ENCODE measurements around a stretch of chrX.

DNA sequence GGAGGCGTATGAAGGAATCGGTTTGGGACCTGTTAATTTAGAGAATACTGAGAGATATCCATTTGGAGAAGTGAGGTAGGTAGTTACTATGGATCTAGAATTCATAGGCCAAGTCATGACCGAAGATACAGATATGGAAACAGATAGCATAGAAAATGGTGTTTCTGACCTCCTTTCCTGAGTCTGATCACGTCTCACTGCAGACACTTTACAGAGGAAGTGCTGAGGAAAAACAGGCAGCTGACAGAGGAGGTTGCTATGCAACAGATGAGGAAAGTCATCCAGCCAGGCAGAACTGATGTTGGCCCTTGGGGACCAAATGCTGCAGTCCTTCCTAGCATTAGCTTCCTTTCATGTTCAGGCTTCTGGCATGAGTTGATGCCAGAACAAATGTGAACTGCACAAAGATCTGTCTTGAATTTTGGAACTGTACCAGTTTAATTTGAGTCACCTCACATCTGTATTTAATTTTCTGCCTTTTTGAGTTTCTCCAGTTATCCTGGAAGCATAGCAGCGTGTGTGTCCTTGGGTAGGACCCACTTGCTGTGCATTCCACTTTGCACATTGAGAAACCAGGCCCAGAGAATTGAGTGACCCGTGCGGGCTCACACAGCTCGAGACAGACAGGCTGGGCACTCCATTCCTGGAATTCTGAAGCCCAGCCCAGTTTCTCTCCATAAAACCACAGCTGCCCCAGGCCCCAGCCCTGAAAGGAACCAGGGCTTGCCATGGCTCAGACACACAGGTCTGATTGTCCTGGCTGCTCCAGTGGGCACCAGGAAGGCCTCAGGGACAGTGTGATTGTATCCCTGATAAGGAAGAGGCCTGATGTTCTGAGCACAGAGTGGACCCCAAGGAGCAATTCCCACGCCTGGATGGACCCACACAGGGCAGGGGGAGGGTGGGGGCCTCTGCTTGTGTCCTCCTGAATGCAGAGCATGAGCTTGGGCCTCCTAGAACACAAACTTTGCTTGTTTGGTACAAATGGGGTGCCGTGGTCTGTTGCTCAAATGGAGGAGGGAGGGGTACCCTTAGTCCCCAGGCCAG is 1.4 kb upstream of the MAGED1 start:
CAGE:
- cytosol, long polyA minus RNA, result no peak
- cytosol, long polyA plus RNA, result no peak
- long polyA plus RNA, result no peak
- nucleus, long polyA minus RNA, result no peak
- nucleus, long polyA plus RNA, result no peak

DNA sequence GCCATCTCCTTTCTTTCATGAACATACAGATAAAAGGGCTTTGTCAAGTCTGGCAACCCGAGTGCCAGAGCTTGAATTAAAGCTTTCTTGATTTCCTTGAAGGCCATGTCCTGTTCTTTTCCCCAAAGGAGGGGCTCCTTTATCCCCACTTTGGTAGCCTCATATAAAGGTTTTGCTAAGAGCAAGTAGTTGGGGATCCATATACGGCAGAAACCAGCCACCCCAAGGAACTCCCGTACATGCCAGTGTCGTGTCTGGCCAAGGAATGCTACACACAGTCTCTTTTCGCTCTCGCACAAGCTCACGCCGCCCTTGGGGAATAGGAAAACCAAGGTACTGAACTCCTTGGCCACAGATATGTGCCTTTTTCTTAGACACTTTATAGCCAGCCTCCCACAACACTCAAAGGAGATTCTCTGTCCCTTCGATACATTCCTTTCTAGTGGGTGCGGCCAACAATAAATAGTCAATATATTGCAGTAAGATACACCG is 57.5 kb upstream of the XAGE1B start:
CAGE:
- cytosol, long polyA minus RNA, result no peak
- cytosol, long polyA plus RNA, result no peak
- long polyA plus RNA, result no peak
- nucleus, long polyA minus RNA, result no peak
- nucleus, long polyA plus RNA, result no peak

DNA sequence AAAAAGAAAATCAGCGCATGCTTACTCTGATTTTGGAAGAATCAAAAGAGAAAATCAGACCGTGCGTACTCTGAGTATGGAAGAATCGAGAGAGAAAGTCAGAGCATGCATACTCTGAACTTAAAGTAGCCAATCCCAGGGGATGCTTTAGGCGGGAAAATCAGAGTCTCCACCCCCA is 118 bp downstream of the SSX7 start:
CAGE:
- cytosol, long polyA minus RNA, result no peak
- cytosol, long polyA plus RNA, result no peak
- long polyA plus RNA, result no peak
- nucleus, long polyA minus RNA, result no peak
- nucleus, long polyA plus RNA, result no peak

CAGE:
- cytosol, long polyA minus RNA, result no peak
- cytosol, long polyA plus RNA, result no peak
- long polyA plus RNA, result no peak
- nucleus, long polyA minus RNA, result no peak
- nucleus, long polyA plus RNA, result no peak
Measured at GRCh38 chrX:52995116-52996274, 37.2 kb upstream of the FAM156A start.

GRCh38 chrX:53082469-53083344 is 540 bp downstream of the TSPYL2 start:
CAGE:
- cytosol, long polyA minus RNA, result no peak
- cytosol, long polyA plus RNA, result no peak
- long polyA plus RNA, result no peak
- nucleus, long polyA minus RNA, result no peak
- nucleus, long polyA plus RNA, result no peak

DNA sequence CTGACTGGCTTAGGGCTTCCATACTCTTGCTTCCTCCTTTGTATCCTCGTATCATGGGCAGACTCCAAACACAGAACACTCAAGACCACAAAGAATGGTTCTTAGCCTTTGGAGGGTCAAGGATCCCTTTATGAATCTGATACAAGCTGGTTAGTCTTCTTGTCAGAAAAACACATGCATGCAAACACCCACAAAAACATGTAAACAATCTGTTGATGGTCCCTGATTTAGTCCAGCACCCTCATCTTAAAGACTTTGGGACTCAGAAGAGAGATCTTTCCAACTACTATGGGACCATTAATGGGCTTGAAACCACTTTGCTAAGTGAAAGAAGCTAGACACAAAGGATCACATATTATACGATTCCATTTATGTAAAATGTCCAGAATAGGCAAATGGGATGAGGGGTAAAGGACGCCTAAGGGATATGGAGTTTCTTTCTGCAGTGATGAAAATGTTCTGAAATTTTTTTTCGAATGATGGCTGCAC is 34.0 kb downstream of the KDM5C start:
CAGE:
- cytosol, long polyA minus RNA, result no peak
- cytosol, long polyA plus RNA, result no peak
- long polyA plus RNA, result no peak
- nucleus, long polyA minus RNA, result no peak
- nucleus, long polyA plus RNA, result no peak

DNA sequence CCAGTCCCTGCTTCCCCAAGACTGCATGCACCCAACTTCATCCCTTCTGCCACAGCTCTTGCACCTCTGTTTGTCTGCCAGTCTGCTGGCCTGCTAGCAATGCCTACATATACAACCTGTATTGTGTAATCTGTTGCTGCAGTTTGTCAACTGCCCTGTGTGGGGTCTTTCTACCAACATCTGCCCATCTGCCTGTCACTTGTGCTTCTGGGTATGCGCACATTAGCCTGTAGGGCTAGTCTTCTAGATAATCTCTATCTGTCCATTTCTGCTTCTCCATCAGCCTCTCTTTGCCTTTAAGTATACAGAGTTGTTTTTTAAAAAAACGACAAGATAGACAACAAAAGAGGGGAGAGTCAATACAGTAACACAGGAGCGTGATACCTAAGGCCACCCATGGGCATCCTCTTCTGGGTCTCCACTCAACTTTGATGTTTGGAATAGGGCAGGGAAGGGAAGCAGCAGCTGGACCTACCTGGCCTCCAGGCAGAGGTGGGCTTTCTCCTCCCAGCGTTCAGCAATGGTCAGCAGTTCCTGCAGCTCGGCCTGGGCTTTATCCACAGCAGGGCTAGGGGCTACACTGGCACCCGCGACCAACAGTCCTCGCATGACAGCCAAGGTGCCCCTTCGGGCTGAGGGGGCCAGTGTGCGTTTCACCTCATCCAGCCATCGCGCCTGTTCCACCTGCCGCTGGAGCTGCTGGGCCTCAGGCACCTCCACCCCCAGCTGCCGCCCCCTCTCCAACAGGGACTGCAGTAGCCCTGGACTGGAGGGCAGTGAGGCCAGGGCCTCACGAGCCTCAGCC is 28.6 kb downstream of the KDM5C start:
CAGE:
- cytosol, long polyA minus RNA, result no peak
- cytosol, long polyA plus RNA, result no peak
- long polyA plus RNA, result no peak
- nucleus, long polyA minus RNA, result no peak
- nucleus, long polyA plus RNA, result no peak

CAGE:
- cytosol, long polyA minus RNA, result no peak
- cytosol, long polyA plus RNA, result no peak
- long polyA plus RNA, result no peak
- nucleus, long polyA minus RNA, result start-site peak on the minus strand at chrX:53396134-53396377, 34 reads
- nucleus, long polyA plus RNA, result no peak
Measured at GRCh38 chrX:53395848-53396716, 26.4 kb downstream of the SMC1A start.

DNA sequence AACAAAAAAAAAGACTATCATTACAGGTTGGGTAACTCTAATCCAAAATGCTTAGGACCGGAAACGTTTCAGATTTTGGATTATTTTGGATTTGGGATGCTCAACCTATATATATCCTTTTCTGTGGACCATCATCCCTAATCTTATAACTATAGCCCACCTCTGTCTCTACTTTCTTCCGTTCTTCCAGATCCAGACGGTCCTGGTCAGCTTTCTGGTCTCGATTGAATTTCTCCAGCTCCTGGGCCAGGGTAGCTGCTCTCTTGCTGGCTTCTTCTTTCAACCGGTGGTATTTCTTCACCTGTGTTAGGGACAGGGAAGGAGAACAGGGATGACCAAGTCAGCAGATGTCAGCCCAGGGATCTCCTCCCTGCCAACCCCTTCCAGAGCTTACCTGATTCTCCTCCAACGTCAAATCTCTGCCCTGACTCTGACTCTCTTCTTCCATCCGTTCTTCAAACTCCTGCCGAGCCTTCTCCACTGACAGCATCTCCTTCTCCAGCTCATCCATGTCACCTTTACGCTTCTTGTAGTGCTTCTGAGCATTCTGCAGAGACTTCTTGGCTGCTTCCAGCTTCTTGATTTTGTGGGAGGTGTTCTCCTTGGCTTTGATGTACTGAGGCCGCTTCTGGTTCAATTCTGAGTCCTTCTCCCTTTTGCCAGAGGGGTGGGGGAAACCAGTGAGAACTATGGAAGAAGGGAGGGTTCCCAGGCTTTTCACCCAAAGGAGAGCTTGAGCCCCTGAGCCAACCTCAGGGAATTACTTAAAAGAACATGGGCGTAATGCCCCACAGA is 10.7 kb downstream of the SMC1A start:
CAGE:
- cytosol, long polyA minus RNA, result start-site peak on the minus strand centred at position 565 of the sequence, 73 bp wide, 19 reads
- cytosol, long polyA plus RNA, result no peak
- long polyA plus RNA, result no peak
- nucleus, long polyA minus RNA, result start-site peak on the minus strand centred at position 237 of the sequence, 66 bp wide, 20 reads; start-site peak on the plus strand centred at position 480 of the sequence, 21 bp wide, 8 reads; start-site peak on the minus strand centred at position 562 of the sequence, 103 bp wide, 106 reads; start-site peak on the plus strand centred at position 620 of the sequence, 59 bp wide, 14 reads
- nucleus, long polyA plus RNA, result no peak

GRCh38 chrX:53433663-53434040 is 518 bp downstream of the HSD17B10 start:
CAGE:
- cytosol, long polyA minus RNA, result no peak
- cytosol, long polyA plus RNA, result no peak
- long polyA plus RNA, result no peak
- nucleus, long polyA minus RNA, result no peak
- nucleus, long polyA plus RNA, result no peak

DNA sequence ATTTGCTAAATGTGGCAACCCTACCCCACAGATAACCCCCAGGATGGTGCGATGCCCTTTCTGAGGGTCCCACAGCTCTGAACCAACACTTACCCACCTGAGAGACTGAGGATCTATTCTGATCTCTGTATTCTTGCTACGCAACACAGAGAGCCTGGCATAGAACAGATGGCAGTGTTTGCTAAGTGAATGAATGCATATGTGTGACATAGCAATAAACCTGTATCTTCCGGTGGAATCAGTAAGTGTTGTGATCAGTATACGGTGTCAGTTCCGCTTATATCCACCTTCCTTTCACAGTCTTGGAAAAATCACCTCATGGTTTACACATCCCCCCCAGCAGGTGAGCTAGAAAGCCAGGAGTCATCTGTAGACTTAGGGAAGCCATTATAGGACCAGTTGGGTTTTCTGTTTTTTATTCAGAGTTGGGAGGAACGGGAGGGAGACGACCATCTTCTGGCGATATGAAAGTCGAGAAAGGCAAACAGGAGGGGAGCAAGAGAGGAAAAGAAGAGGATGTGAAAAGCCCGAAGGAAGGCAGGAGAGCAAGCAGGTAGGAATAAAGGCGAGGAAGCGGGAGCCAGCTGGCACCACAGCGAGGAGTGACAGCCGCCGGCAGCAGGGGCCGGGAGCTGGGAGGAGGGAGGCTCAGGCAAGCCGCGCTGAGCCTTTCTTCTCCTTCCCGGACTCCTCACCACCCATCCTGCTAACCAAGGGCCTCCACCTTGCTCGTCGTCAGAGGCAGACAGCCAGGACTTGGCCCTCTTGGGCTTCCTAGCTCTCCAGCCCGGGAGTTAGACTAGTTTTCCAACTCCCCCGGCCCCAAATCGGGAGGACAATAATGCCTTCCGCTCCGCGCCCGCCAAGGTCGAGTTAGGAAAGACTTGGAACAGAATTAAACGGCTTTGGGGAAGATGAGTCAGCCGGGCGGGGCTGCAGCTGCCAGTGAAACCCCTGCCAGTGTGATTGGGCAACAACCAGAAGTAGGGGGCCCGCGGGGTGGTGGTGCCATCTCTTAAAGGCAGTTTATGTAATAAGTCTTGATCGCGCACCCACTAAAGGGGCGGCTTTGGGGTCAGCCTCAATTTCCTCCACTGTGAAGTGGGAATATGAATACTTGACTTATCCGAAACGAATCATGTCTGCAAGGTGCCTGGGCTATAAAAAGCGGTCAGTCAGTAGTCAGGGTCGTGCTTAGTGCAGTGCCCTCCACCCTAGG is 6.3 kb upstream of the HSD17B10 start:
CAGE:
- cytosol, long polyA minus RNA, result no peak
- cytosol, long polyA plus RNA, result no peak
- long polyA plus RNA, result no peak
- nucleus, long polyA minus RNA, result no peak
- nucleus, long polyA plus RNA, result no peak

DNA sequence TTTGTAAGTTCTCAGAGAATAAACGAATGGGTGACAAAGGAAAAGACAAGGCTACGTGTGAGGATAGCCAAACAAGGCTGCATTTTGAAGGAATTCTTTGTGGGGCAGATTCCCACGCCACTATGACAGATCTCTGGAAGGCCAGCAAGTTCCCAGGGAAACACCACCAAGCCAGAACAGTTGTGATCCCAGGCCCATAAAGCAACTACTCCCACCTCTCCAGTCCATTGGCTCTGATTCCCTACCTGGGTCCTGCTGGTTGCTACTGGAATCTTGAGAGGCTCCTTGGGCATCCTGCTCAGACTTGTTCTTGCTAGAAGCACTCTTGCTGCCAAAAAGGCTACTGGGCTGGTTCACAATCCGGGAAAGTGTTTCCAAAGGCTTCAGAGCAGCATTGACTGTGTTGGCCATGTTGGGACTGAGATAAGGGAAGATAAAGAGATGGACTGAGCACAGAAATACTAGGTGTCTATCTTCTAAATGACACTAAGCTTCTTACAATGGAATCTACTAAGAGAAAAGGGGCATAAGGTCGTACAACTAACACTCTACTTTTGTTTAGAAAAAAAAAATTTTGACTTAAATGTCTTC is 121.6 kb downstream of the HUWE1 start:
CAGE:
- cytosol, long polyA minus RNA, result no peak
- cytosol, long polyA plus RNA, result no peak
- long polyA plus RNA, result no peak
- nucleus, long polyA minus RNA, result no peak
- nucleus, long polyA plus RNA, result no peak

GRCh38 chrX:53592198-53592876 is 94.2 kb downstream of the HUWE1 start:
CAGE:
- cytosol, long polyA minus RNA, result no peak
- cytosol, long polyA plus RNA, result no peak
- long polyA plus RNA, result no peak
- nucleus, long polyA minus RNA, result no peak
- nucleus, long polyA plus RNA, result no peak

CAGE:
- cytosol, long polyA minus RNA, result no peak
- cytosol, long polyA plus RNA, result no peak
- long polyA plus RNA, result no peak
- nucleus, long polyA minus RNA, result no peak
- nucleus, long polyA plus RNA, result no peak
Measured at GRCh38 chrX:53603108-53603673, 83.3 kb downstream of the HUWE1 start.

DNA sequence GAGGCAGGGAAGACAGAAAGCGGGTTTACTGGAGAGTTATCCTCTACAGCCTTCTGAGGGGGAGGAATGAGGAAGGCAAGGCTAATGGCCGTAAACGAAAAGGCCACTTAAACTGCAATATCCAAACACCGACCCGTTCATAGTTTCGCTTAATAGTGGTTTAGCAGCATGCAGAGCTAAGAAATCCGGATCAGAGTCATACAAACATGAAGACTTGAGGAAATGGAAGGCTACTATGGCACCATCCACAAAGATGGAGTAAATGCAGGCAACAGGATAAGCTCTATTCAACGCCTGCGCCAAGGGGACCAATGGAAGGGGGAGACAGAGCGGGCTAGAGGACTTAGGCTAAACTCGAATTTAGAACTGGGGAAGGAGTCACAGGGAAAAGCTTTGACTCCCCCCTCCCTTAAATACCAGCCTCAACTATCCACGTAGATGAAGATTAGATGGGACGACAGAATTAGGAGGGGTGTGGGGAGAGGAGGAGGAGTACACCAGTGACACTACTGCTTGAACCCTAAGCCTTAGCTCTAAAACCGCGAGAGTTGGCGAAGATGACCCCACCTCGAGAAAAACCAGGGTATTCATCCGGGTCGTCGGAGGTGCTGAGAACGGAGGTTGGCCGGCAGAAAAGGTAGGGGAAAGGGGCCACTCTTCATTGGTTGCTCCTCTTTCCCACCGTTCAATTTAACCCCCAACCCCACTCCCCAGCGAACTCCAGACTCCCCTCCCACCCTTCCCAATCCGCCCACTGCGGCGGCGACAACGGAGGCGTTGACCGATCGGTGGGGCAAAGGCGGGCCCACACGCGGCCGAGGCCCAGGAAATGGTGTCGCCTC is 3.5 kb downstream of the HUWE1 start:
CAGE:
- cytosol, long polyA minus RNA, result no peak
- cytosol, long polyA plus RNA, result no peak
- long polyA plus RNA, result no peak
- nucleus, long polyA minus RNA, result no peak
- nucleus, long polyA plus RNA, result no peak

DNA sequence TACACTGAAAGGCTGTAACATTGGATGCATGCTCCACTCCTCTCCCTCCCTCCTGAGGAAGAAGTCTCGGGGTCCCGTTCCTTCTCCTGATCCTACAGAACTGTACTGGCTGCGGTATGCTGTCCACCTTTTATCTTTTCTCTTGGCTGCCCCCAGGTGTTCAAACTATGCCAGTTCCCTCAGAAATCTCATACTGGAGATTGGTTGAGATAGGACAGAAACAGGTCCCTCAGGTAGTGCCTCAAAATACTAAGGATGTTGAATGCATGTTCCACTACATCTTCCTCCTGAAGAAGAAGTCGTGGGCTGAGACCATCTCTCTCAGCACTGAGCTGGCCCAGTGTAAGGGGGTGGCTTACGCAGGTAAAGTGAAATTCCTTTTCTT is 145.4 kb upstream of the HUWE1 start:
CAGE:
- cytosol, long polyA minus RNA, result no peak
- cytosol, long polyA plus RNA, result no peak
- long polyA plus RNA, result no peak
- nucleus, long polyA minus RNA, result no peak
- nucleus, long polyA plus RNA, result no peak

CAGE:
- cytosol, long polyA minus RNA, result no peak
- cytosol, long polyA plus RNA, result no peak
- long polyA plus RNA, result no peak
- nucleus, long polyA minus RNA, result no peak
- nucleus, long polyA plus RNA, result no peak
Measured at GRCh38 chrX:54045714-54046196, 1.5 kb upstream of the PHF8 start.

GRCh38 chrX:54440552-54441199 is 472 bp downstream of the TSR2 start:
CAGE:
- cytosol, long polyA minus RNA, result no peak
- cytosol, long polyA plus RNA, result no peak
- long polyA plus RNA, result no peak
- nucleus, long polyA minus RNA, result no peak
- nucleus, long polyA plus RNA, result no peak

DNA sequence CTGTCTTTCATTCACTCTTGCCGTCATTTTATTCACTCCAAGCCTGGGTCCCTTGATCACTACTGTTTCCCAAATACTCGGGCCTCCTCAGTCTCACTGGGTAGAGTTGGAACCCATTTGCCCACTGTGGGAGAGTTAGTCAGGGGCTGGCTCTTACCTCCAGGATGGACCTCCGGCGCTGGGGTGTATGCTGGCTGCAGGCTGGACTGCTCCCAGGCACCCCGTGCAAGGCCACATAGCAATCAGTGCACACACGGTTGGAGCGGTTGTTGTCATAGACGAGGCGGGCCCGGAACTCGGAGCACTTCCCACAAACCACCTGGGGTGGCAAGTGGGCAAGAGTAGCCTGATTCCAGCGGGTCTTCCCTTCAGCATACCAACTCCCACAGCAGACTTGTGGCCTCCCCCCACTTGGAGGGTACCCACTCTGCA is 8.5 kb downstream of the TSR2 start:
CAGE:
- cytosol, long polyA minus RNA, result no peak
- cytosol, long polyA plus RNA, result no peak
- long polyA plus RNA, result no peak
- nucleus, long polyA minus RNA, result no peak
- nucleus, long polyA plus RNA, result no peak

DNA sequence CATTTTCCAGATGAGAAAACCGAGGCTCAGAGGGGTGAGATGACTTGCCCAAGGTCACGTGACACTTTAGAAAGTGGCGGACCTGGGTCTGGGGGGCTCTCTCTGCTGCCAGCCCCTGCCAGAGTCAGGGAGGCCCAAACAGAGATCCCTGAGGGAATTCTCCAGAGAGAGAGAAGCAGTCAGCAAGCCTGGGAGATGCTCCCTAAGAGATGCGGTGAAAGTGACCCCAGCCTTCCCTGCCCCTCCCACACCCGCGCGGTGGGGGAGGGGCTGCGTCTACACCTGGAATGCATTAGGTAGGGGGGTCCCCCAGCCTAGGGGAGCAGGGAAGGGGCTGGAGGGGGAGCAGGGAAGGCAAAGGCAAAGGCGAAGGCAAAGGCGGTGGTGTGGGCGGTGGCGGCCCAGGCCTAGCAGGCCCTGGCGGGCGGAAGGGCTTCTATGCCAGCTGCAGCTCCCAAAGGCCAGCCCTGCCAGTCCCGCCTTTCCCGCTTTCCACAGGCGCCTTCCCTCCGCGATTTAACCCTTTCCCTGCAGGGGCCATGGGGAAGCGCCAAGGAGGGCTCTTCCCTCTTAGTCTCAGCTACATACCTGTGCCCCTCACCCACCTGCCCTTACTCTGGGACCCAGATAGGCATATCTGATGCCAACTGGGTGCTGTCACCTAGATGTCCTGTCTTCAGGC is 12.9 kb downstream of the FGD1 start:
CAGE:
- cytosol, long polyA minus RNA, result no peak
- cytosol, long polyA plus RNA, result no peak
- long polyA plus RNA, result no peak
- nucleus, long polyA minus RNA, result no peak
- nucleus, long polyA plus RNA, result no peak

Data from keratinocyte (primary cell).